H1 (cell line): ENCODE measurements around a stretch of chr3.

DNA sequence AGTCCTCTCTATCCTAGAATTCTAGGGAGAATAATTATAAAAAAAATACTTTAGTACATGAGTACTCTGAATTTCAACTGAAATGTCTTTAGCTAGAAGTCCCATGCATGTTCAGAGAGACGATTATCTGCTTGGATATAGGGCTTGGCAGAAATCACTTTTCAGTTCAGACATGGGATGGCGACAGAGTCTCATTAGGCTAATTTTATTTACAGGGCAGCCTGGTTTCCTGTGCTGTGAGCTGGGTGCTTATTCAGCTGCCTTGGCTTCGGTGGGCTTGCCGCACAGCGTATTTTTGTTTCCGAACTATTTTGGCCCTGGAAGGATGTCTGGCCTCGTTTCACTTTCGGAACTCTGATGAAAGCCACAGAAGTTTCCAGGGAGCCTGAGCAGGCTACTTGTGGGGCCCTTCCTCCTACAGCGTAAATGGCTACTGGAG, 364.2 kb upstream of the RBMS3 start:
- RRBS, result no CpG with 5 or more reads among the region's 9 CpGs
CAGE:
- cytosol, long polyA plus RNA, result no peak
- long polyA plus RNA, result no peak
- nucleus, long polyA plus RNA, result no peak

- RRBS, result no CpG with 5 or more reads among the region's 6 CpGs
CAGE:
- cytosol, long polyA plus RNA, result no peak
- long polyA plus RNA, result no peak
- nucleus, long polyA plus RNA, result no peak
Measured at GRCh38 chr3:29286228-29287343, 5.7 kb downstream of the RBMS3 start.

DNA sequence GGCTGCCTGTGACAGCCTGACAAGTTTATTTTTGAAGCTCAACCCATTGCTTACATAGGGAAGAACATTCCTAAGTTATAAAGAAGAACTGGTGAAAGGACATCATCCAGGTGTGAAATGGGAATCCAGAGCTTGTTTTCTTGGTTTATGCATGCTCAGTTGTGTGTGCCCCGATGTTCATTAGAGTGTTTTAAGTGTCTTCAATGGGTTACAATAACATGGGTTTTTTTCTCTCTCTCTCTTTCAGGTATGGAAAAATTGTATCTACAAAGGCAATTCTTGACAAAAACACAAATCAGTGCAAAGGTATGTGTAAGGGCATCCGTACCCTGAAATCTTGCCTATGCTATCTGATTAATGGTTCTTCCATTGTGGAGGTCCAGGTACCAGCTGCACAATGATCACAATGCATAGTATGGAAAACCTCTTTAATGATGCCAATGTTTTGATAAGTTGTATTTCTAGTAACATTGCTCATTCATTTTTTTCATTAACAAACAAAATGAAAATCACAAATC, 207.4 kb downstream of the RBMS3 start:
- RRBS, result no CpG with 5 or more reads among the region's 2 CpGs
CAGE:
- cytosol, long polyA plus RNA, result no peak
- long polyA plus RNA, result no peak
- nucleus, long polyA plus RNA, result no peak

DNA sequence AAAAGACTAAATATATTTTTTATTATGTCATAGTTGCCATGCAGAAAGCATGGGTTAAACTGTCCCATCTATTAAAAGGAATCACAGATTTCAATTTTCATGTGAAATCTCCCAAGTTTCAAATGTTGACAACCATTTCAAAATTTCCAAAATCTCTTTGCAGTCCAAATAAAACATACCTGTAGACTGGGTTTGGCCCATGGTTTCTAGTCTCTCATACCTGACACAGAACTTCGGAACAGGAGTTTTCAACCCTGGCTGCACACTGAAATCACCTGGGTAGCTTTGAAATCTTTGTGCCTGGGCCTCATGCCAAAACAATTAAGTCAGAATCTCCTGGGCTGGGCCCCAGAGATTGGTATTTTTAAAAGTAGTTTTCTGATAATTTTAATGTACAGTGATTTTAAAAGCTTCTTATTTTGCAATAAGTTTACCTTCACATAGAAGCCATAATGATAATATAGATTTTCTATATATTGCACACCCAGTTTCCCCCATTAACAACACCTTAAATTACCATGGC, 476.5 kb downstream of the RBMS3 start:
- RRBS, result no CpG with 5 or more reads among the region's 1 CpG
CAGE:
- cytosol, long polyA plus RNA, result no peak
- long polyA plus RNA, result no peak
- nucleus, long polyA plus RNA, result no peak

DNA sequence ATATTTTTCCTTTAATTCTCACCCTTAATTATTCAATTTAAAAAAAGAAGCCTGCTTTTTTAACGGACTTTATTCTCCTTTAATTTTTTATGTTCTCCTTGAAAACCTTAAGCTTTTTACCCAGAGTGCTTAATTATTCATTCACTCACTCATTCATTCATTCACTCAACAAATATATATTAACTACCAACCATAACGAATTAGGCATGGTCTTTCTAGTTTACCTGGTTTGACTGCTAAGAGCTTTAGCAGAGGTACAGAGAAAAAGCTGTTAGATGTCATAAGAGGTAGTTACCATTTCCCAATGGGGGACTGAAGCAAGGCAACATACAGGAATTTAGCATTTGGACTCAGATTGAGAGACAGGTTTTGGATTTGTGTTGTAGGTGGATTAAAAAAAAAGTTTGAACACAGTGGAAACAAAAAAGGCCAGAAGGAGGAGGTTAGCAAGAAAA, 634.9 kb upstream of the TGFBR2 start:
- RRBS, result no CpG with 5 or more reads among the region's 2 CpGs
CAGE:
- cytosol, long polyA plus RNA, result no peak
- long polyA plus RNA, result no peak
- nucleus, long polyA plus RNA, result no peak

- RRBS, result no CpG with 5 or more reads among the region's 4 CpGs
CAGE:
- cytosol, long polyA plus RNA, result no peak
- long polyA plus RNA, result no peak
- nucleus, long polyA plus RNA, result no peak
Measured at GRCh38 chr3:30161434-30161779, 445.0 kb upstream of the TGFBR2 start.

DNA sequence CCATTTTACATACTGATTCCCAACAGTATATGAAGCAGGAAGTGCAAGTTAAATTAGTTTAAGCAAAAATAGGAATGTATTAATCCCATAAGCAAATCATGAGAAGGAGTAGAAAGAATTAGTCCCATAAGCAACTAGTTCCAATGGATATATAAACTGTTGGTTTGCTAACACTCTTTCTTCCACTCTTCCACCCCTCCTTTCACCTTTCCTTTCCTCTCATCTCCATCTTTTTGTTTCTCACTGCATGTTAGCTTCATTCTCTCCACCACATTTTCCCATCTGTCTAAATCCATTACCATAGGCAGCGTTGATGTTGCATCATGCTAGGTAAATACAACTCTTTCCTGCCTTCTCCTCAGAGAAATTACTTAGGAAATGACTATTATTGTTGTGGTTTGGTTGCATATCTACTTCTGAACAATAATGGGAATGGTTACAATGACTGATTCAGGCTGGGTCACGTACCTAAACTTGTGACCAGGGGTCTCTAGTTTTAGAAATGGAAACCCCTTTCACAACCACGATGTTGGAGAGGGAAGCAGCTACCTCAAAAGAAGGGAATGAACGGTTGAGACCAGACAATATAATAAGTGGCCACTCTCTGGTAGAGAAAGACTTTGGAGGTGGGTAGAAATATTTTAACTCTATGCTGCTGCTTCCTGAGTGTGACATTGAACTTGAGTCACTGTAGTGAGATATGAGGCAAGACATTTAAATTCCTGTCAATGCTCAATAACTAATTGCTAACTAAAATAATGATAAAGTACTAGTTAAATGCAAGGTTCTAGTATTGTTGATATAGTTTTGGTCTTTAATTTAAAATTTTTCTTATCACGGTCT, 314.1 kb upstream of the TGFBR2 start:
- RRBS, result no CpG with 5 or more reads among the region's 5 CpGs
CAGE:
- cytosol, long polyA plus RNA, result no peak
- long polyA plus RNA, result no peak
- nucleus, long polyA plus RNA, result no peak

GRCh38 chr3:30604654-30605206, 1.7 kb upstream of the TGFBR2 start:
- RRBS, result no CpG with 5 or more reads among the region's 8 CpGs
CAGE:
- cytosol, long polyA plus RNA, result no peak
- long polyA plus RNA, result no peak
- nucleus, long polyA plus RNA, result no peak

DNA sequence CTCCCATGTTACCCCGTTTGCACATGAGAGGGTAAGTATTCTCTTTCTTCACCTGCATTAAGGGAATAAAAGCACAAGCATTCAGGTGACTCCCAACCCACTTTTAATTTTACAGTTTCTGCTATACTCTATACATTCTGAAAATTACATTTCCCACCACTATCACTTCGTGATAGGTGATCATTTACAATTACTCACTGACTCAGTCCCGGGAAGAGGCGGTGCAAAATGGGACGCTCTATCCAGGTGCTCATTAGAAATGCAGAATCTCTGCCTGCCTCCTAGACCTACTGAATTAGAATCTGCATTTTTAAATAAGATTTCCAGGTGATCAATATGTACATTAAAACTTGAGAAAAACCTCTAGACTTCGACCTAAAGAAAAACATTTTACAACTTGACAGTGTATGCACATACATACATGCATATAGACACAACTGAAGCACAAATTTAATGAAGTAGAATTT, 691 bp upstream of the TGFBR2 start:
- RRBS, result no CpG with 5 or more reads among the region's 6 CpGs
CAGE:
- cytosol, long polyA plus RNA, result no peak
- long polyA plus RNA, result no peak
- nucleus, long polyA plus RNA, result no peak

GRCh38 chr3:30639766-30640428, 33.5 kb downstream of the TGFBR2 start:
- RRBS, result no CpG with 5 or more reads among the region's 4 CpGs
CAGE:
- cytosol, long polyA plus RNA, result no peak
- long polyA plus RNA, result no peak
- nucleus, long polyA plus RNA, result no peak

DNA sequence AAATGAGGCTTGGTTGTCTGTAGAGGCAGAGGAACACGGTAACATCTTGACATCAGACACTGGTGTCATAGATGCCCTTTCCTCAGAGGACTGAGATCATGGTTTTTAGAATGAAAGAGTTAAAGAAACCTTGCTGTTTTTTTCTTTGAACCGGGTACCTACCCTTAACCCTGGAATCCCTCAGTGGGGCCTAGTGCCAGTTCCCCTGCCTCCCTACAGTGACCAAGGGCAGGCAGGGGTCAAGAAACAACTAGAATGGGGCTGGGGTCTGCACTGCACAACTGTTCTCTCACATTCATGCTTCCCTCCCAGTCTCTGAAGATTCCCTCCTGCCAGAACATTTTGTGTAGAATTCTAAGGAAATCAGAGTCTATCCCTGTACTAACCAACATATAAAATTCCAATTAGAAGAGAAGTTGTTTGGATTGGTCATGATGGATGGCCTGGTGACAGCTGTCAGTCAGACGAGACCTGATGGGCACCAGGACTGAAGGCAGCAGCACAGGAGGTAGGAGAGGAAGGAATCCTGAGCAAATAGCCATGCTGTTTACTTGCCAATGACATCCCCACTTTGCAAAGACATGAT, 47.9 kb downstream of the TGFBR2 start:
- RRBS, result no CpG with 5 or more reads among the region's 3 CpGs
CAGE:
- cytosol, long polyA plus RNA, result no peak
- long polyA plus RNA, result no peak
- nucleus, long polyA plus RNA, result no peak

- RRBS, result no CpG with 5 or more reads among the region's 6 CpGs
CAGE:
- cytosol, long polyA plus RNA, result no peak
- long polyA plus RNA, result no peak
- nucleus, long polyA plus RNA, result no peak
Measured at GRCh38 chr3:30664913-30665298, 58.5 kb downstream of the TGFBR2 start.

- RRBS, result no CpG with 5 or more reads among the region's 11 CpGs
CAGE:
- cytosol, long polyA plus RNA, result no peak
- long polyA plus RNA, result no peak
- nucleus, long polyA plus RNA, result start-site peak on the plus strand at chr3:30680601-30680631, 7 reads
Measured at GRCh38 chr3:30680506-30681366, 74.3 kb downstream of the TGFBR2 start.

DNA sequence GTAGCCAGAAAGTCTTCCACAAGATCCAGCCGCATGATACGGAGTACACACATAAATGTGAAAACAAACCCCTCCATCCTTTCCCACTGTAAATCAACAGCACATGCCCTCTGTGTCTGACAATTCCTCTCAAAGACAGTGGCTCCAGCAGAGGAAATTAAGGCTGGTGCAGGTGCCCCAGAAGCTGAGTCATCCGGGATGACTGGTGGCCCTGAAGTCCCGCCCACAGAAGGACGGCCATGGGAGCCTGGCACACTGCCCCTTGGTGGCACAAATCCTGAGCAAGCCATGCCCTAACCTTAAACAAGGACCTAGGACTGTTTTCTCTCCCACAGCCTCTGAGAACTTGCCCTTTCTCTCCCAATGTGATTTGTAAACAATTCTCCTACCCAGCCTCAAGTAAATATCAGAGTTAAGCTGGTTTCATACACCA, 172.2 kb downstream of the STT3B start:
- RRBS, result no CpG with 5 or more reads among the region's 5 CpGs
CAGE:
- cytosol, long polyA plus RNA, result no peak
- long polyA plus RNA, result no peak
- nucleus, long polyA plus RNA, result no peak

DNA sequence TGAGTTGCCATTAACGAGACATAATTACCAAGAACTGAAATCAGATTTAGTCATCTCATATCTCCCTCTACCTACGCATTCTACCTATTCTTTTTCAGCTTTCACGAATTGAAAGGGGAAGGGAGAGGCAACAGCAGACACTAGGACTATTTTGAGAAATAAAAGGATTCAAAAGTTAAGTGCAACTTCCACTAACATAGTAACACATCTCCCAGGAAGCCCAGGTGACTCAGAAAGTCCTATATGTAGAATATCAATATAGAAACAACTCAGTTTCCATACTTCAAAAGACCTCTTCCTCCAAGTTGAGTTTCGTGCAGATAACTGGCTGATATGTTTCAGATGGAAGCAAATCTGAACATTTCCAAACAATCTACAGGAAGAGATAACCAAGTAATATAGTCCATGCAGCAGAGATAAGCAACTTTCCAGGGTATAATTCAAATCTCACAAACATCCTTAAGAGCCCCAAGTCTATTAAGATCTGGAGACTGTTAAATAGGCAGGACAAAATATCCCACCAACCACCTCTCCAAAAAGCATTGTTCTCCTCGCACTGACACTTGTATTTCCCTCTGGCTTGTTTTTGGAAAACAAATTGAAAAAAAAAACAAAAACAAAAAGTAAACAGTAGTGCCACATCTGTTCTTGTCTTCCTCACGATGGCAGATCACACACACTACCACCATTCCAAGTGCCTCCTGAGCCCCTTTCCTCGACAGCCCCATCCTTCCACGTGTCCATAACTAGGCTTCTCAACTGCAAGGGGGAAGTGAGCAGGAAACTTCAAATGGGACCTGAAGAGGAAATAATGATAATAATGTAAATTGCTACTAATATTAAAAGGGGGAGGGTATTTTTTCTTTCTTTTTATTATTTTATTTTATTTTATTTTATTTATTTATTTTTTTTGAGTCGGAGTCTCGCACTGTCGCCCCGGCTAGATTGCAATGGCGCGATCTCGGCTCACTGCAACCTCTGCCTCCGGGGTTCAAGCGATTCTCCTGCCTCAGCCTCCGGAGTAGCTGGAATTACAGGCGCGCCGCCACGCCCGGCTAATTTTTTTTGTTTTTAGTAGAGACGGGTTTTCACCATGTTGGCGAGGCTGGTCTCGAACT, 1.6 kb downstream of the OSBPL10 start:
- RRBS, result no CpG with 5 or more reads among the region's 26 CpGs
CAGE:
- cytosol, long polyA plus RNA, result no peak
- long polyA plus RNA, result no peak
- nucleus, long polyA plus RNA, result start-site peak on the minus strand centred at position 246 of the sequence, 986 bp wide, 43 reads

DNA sequence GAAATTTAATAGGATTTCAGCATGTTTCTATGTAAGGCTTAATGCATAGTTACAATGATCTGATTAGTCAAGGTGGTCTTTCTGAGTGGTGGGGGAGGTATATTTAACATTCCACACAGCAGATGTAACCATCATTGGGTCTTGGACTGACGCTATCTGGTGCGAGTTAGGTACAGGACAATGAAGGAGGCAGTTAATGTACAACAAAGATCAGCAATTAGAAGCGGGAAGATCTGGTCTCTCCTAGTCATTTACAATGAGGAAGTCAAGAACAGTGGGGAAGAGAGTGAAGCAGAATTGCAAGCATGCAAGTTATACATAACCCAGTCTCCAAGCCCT, 14.0 kb downstream of the GPD1L start:
- RRBS, result no CpG with 5 or more reads among the region's 3 CpGs
CAGE:
- cytosol, long polyA plus RNA, result no peak
- long polyA plus RNA, result no peak
- nucleus, long polyA plus RNA, result no peak

DNA sequence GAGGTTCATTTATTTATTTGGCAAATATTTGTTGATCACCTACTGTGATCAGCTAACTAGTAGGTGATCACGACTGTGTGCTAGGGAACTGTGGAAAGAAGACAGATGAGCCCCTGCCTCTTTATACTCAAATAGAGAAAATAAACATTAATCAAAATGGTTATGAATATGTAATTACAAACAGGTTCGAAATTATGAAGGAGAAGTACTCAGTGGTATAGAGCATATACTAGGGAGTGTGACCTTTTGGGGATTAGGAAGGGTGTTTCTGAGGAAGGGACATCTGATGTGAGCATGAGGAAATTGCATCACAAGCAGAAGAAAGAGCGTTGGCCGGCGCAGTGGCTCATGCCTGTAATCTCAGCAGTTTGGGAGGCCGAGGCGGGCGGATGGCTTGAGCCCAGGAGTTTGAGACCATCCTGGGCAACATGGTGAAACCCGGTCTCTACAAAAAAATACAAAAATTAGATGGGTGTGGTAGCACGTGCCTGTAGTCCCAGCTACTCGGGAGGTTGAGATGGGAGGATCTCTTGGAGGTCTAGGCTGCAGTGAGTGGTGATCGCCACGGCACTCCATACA, 6.8 kb downstream of the CMTM7 start:
- RRBS, result no CpG with 5 or more reads among the region's 13 CpGs
CAGE:
- cytosol, long polyA plus RNA, result no peak
- long polyA plus RNA, result no peak
- nucleus, long polyA plus RNA, result no peak

GRCh38 chr3:32453901-32454829, 48.5 kb downstream of the CMTM6 start:
- RRBS, result no CpG with 5 or more reads among the region's 12 CpGs
CAGE:
- cytosol, long polyA plus RNA, result no peak
- long polyA plus RNA, result no peak
- nucleus, long polyA plus RNA, result no peak

DNA sequence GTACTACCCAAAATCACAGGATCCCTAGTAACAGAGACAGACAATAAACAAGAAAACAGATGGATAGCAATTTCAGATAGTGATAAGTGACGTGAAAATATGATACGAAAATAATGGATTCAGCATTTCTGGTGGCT, 318 bp upstream of the CMTM6 start:
- RRBS, result no CpG with 5 or more reads among the region's 2 CpGs
CAGE:
- cytosol, long polyA plus RNA, result no peak
- long polyA plus RNA, result no peak
- nucleus, long polyA plus RNA, result no peak

- RRBS, result no CpG with 5 or more reads among the region's 6 CpGs
CAGE:
- cytosol, long polyA plus RNA, result no peak
- long polyA plus RNA, result no peak
- nucleus, long polyA plus RNA, result no peak
Measured at GRCh38 chr3:32556069-32557135, 14.3 kb downstream of the DYNC1LI1 start.